SK-N-DZ (cell line): ENCODE data around the gene ANKLE2.

RAMPAGE:
- cytosol, long total RNA = no peak
- nucleus, long total RNA = no peak
These were observed 344.5 kb upstream of the SFSWAP start for GRCh38 chr12:131366181-131366968.

GRCh38 chr12:131474331-131474814 lies 236.5 kb upstream of the SFSWAP start:
RAMPAGE:
- cytosol, long total RNA = no peak
- nucleus, long total RNA = no peak

DNA sequence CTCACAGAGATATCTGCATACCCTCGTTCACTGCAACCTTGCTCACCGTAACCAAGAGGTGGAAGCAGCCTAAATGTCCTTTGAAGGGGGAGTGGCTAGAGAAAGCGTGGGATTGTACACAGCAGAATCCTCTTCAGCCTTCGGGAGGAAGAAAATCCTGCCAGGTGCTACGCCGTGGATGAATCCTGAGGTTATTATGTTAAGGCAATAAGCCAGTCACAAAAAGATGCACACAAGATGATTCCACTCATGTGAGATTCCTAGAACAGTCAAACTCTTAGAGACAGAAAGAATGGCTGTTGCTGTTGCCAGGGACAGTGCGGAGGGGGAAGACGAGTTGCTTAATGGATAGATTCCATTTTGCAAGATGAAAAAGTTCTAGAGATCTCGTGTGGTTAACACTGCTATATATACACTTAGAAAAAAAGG lies 39.6 kb upstream of the SFSWAP start:
RAMPAGE:
- cytosol, long total RNA = no peak
- nucleus, long total RNA = no peak

GRCh38 chr12:131909285-131910079 lies 15.1 kb downstream of the ULK1 start:
RAMPAGE:
- cytosol, long total RNA = no peak
- nucleus, long total RNA = no peak

DNA sequence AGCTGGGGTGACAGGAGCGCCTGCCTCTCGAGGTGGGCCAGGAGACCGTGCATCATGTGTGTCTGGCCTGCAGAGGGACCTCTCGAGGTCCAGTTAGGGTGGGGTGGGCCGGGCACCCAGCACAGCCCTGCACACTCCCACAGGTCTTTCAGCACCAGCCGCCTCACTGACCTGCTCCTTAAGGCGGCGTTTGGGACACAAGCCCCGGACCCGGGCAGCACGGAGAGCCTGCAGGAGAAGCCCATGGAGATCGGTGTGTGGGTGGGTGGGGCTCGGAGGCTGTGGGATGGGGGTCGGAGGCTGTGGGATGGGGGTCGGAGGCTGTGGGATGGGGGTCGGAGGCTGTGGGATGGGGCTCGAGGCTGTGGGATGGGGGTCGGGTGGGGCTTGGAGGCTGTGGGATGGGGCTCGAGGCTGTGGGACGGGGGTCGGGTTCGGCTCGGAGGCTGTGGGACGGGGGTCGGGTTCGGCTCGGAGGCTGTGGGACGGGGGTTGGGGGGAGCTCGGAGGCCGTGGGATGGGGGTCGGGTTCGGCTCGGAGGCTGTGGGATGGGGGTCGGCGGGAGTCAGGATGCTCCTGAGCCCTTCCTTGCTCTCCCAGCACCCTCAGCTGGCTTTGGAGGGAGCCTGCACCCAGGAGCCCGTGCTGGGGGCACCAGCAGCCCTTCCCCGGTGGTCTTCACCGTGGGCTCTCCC lies 12.1 kb upstream of the PUS1 start:
RAMPAGE:
- cytosol, long total RNA = no peak
- nucleus, long total RNA = no peak

GRCh38 chr12:131950213-131950882 lies 606 bp downstream of the EP400 start:
RAMPAGE:
- cytosol, long total RNA = no peak
- nucleus, long total RNA = no peak

DNA sequence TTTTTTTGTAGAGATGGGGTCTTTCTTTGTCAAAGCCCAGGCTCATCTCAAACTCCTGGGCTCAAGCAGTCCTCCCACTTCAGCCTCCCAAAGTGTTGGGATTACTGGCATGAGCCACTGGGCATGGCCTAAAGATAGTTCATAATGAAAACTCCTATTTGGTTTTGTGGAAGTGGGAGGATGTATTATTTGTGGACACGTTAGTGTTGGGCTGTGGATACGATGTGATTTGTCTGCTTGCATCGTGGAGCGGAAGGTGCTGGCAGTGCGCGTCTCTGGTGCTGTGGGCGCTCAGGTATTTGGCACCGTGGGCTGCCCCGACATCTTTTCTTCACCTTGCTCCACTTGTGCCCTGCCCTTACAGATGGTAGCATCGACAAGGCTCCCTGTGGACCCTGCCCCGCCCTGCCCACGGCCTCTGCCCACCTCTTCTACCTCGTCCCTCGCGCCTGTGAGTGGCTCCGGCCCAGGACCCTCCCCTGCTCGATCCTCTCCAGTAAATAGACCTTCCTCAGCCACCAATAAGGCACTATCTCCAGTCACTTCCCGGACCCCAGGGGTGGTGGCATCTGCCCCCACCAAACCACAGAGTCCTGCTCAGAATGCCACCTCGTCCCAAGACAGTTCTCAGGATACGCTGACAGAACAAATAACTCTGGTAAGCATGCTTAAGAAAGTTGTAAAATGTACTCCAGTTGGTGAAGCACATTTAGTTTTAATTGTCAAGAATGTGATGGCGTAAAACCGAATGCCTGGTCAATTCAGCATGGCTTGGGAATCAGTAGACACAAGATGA lies 36.6 kb downstream of the EP400 start:
RAMPAGE:
- cytosol, long total RNA = no peak
- nucleus, long total RNA = no peak

GRCh38 chr12:131987424-131988092 lies 37.8 kb downstream of the EP400 start:
RAMPAGE:
- cytosol, long total RNA = no peak
- nucleus, long total RNA = no peak

DNA sequence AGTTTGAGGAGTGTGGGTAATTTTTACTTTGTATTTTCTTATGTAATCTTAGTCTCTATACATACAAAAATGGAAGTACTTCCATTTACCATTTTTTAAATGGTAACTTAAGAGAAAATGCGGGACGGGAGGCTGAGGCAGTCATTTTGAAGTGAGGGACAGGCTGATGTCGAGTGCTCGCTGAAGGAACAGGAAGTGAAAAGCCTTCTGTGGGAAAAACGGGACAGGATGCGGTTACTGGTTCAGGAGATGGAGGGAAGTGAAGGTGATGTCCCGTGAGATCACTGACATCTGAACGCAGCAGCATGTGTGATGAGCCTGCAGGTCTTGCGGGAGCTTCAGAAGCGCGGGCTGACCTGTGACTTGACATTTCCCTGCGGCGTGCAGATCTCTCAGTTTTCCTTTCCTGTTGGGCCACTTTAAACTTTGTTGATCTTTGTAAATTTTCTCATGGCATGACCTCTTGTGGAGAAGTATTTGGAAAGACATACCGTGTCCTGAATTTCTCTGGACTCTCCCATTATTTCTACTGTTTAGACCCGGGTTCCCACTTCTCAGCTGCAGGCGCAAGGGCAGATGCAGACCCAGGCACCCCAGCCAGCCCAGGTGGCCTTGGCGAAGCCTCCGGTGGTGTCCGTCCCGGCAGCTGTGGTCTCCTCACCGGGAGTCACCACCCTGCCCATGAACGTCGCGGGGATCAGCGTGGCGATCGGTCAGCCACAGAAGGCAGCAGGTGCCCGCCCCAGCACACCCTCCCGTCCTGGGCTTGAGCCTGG lies 77.7 kb downstream of the DDX51 start:
RAMPAGE:
- cytosol, long total RNA = no peak
- nucleus, long total RNA = no peak

DNA sequence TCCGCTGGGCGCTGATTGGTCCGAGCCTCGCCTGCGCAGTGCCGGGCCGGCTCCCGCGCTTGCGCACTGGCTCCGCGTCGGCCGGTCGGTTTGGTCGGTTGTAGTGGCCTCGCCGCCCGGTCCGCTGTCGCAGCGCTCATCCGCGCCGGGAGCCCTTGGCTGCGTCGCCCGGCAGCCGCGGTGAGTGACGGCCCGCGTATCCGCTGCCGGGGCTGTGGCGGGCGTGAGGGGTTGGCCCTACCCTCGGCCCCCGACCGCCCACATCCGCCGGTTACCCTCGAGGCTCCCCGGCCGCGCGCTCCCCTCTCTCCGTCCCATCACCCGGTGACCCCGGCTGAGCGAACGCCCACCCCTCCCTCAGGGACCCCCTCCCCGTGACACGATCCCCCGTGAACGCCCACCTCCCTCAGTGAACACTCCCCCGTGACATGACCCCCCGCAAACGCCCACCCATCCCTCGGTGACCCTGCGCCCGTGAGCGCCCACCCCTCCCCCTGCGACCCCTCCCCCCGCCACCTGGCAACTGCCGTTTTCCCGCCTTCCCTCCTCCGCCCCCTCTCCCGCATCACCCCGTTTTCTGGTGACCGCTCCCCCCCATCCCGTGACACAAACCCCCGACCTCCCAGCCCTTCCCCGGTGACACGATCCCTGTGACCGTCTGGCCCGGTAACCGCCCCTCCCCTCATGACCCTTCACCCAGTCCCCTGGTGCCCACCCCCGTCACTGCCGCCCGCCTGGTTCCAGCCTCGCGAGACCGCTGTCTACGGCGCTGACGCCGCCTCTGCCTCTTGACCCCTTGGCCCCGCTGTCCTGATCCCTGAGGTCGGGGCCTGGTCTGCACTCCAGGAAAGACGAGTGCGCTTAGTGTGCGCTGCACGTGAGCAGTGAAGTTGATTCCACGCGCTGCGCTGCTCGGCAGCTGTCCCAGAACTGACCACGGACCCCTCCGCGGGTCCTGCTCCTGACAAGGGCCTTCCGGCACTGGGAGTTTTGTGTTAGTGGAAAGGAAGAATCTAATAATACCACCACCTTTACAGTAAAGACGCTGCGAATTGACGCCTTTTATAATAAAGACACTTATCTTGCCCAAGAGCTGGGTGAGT lies 59.5 kb downstream of the DDX51 start:
RAMPAGE:
- cytosol, long total RNA = start-site peak on the plus strand centred at position 75 of the sequence, 53 bp wide, 18 and 29 reads in 2 replicates
- nucleus, long total RNA = no peak

DNA sequence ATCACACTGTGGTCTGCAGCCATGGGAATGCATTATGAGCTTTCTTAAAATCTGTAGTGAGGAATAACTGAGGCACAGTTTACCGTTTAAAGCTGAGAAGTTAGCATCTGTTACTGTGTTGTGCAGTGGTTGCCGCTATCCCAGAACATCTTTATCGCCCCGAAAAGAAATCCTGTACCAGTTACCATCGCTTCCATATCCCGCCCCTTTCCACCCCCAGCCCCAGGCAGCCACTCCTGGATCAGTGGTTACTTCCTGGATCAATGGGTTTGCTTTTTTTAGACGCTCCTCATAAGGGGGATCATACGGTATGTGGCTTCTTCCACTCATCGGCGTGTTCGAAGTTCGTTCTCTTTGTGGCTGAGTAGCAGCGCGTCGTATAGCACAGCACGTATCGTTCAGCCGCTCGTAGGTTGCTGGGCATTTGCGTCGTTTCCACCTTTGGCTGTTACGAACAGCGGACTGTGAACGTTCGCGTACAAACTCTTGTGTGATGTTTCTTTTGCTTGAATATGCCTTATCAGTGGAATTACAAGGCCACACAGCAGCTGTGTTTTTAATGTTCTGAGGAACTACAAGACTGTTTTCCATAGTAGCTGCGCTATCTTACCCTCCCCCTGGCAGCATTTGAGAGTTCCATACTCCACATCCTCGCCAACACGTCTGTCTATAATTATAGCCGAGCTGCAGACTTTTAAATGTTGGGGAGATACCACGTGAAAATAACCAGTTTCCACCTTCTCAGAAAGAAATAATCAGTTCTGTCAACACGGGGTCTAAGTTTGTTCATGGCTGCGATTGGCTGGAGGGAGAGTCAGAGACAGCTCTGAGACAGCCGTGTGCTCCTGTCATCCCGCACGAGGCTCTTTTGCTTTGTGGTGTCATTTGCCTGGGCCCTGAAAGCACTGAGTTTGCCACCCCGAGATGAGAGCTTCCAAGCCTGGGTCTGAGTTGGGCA lies 2.0 kb downstream of the NOC4L start:
RAMPAGE:
- cytosol, long total RNA = no peak
- nucleus, long total RNA = no peak

RAMPAGE:
- cytosol, long total RNA = no peak
- nucleus, long total RNA = no peak
These were observed 18.4 kb downstream of the NOC4L start for GRCh38 chr12:132162533-132163126.

DNA sequence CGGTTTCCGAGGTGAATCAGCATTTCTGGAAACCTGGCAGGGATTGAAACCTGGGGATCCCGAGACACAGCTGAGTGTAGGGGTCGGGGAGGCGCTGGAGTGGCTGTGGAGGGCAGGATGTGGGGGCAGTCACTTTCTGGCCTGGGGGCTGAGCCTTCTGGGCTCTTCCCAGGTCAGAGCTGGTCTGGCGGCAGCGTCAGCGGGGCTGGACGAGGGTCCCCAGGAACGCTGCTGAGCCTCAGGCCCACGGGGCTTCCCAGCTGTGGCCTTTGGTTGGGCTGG lies 23.7 kb downstream of the NOC4L start:
RAMPAGE:
- cytosol, long total RNA = no peak
- nucleus, long total RNA = no peak

DNA sequence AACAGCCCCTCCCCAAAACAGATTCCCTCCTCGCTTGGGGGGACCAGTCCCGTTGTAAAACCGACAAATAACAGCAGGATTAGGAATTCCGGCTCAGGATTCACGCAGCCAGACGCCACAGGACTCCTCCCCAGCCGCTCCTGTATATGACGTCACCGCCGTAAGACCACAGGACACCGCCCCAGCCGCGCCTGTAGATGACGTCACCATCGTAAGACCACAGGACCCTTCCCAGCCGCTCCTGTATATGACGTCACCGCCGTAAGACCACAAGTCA lies 44.1 kb upstream of the FBRSL1 start:
RAMPAGE:
- cytosol, long total RNA = start-site peak on the minus strand centred at position 149 of the sequence, 17 bp wide, 16 and 14 reads in 2 replicates
- nucleus, long total RNA = no peak

GRCh38 chr12:132488992-132489574 lies 868 bp upstream of the FBRSL1 start:
RAMPAGE:
- cytosol, long total RNA = no peak
- nucleus, long total RNA = no peak

DNA sequence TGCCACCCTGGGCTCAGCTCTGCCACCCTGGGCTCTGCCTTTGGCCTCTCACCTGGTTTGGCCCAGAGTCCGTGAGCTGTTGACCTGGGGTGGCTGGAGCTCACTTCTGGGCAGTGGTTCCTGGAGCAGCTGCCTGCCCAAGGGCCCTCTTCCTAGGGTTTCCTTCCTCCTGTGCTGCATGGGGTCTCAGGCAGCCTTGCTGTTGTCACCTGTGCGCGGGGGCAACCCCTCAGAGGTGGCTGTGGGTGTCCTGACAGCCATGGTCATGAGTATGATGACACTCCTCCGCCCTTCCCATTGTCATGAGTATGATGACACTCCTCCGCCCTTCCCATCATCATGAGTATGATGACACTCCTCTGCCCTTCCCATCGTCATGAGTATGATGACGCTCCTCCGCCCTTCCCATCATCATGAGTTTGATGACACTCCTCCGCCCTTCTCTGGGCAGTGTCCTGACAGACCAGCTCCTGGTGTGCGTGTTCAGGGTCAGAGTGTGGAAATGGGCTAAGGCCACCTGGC lies 39.9 kb downstream of the FBRSL1 start:
RAMPAGE:
- cytosol, long total RNA = no peak
- nucleus, long total RNA = no peak

RAMPAGE:
- cytosol, long total RNA = no peak
- nucleus, long total RNA = no peak
These were observed 26.0 kb downstream of the LRCOL1 start for GRCh38 chr12:132584259-132584813.

DNA sequence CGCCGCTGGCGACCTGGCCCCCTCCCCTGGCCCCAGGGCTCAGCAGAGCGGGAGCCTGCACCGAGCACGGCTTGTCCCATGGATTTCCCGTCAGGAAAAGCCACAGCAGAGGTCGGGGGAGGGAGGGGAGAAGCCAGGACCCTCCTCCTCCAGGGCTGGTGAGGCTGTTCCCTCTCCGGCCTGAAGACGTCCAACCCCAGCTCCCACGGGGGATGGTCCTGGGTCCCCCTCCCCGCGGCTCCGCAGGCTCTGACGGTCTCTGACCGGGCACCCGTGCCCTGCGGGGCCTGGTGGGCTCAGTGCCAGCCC lies 6.7 kb downstream of the LRCOL1 start:
RAMPAGE:
- cytosol, long total RNA = no peak
- nucleus, long total RNA = no peak

DNA sequence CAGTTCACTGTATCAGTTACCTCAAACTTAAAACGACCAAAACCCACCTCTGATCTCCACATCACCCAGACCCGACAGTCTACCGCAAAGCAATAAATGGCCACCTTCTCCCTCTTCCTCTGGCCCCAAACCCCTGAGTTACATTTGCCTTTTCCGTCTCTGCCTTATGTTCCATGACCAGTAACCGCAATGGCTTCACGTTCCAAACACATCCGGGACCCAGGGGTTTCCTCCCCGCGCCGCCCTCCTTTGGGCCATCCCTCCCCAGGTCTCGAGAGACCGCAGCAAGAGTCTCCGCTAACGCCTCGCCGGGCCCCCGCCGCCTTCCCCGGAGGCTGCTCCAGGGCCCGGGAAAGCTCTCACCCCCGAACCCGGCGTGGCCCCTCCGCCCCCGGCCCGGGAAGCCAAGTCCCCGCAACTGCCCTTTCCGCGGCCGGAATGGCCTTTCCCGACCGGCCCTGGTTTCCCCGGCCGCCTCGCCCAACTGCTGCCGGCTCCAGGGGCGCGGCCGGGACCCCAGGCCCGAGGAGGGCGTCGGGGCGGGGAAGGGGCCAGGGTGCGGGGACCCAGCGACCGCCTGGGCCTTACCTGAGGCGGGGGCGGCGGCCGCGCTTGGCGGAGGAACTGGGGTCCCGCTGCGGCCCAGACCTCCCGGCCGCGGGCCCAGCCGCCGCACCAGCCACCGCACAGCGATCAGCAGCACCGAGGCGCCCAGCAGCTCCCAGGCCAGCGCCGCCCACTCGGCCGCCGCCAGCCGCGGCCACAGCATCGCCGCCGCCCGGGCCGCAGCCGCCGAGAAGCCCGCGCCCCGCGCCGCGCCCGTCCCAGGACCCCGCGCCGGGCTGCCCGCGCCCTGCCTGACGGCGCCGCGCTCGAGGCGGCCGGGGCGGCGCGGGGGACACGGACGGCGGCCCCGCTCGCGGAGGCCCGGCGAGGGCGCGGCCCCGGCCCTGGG lies at the start of gene ANKLE2:
ANKLE2 (minus strand) TSS at position 803 of the 955 bp plus-strand sequence.
RAMPAGE:
- cytosol, long total RNA = no peak
- nucleus, long total RNA = no peak

DNA sequence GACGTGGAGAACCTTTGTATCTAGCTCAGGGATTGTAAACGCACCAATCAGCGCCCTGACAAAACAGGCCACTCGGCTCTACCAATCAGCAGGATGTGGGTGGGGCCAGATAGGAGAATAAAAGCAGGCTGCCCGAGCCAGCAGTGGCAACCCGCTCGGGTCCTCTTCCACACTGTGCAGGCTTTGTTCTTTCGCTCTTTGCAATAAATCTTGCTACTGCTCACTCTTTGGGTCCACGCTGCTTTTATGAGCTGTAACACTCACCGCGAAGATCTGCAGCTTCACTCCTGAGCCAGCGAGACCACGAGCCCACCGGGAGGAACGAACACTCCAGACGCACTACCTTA lies 16.6 kb downstream of the ZNF605 start:
RAMPAGE:
- cytosol, long total RNA = no peak
- nucleus, long total RNA = no peak